Hair follicle dermal papilla cell (primary cell): ENCODE data around the genes FAM234B and GSG1.

GRCh38 chr12:12511412-12511982 is 51.2 kb downstream of the DUSP16 start:
- CAGE, long polyA plus RNA, result no peak

DNA sequence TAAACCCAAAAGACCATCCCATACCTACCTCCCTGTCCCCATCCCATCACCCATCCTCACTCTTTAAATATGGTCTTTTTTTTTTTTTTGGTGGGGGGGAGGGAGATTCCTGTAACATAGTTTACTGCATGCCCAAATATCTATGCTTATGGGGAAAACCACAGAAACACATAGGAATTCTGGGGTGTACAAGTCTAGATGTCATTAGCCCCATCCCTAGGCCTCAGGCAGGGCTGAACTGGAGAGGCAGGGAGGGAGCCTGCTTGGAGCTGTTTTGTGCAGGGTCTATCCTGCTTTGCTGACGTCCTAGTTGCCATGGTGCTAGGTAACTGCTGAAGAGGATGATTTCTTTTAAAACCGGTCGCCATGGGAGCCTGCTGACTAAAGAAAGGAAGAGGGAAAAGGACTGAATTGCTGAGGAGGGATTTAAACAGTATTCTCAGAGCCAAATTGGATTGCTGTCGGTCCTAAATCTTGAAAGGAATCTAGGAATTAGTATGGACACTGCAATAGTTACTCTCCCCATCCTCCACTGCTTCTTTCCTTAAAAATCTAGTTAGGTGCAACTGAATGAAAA is 10.7 kb downstream of the GPR19 start:
- CAGE, long polyA plus RNA, result no peak

GRCh38 chr12:12725155-12726137 is 8.3 kb downstream of the CDKN1B start:
- CAGE, long polyA plus RNA, result no peak

GRCh38 chr12:12758752-12759360 is 26.6 kb upstream of the APOLD1 start:
- CAGE, long polyA plus RNA, result no peak

GRCh38 chr12:12800275-12801204 is 12.6 kb upstream of the DDX47 start:
- CAGE, long polyA plus RNA, result no peak

DNA sequence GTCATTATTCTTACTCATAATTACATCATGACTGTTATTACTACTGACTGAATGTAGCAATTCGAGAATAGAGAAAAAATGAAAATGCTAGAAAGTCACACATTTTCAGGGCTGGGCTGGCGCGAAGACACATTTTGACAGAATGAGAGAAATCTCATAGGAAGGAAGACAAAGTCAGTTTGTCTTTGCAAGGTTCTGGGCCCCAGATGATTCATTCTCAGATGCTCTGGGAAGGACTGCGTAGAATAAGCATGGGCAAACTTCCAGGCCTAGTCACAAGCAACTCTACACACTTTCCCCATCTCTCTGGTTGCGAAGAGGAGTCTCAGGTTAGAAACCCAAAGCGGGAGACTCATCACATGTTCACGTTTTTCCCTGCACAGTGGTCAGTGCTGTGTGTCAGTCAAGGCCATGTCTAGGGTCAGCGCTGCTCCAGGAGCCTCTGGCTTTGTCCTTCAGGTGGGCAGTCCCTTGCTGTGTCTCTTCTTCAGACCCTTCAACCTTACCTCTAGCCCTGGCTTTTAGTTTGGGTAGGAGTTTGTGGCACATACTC is 8.4 kb downstream of the GPRC5A start:
- CAGE, long polyA plus RNA, result no peak

DNA sequence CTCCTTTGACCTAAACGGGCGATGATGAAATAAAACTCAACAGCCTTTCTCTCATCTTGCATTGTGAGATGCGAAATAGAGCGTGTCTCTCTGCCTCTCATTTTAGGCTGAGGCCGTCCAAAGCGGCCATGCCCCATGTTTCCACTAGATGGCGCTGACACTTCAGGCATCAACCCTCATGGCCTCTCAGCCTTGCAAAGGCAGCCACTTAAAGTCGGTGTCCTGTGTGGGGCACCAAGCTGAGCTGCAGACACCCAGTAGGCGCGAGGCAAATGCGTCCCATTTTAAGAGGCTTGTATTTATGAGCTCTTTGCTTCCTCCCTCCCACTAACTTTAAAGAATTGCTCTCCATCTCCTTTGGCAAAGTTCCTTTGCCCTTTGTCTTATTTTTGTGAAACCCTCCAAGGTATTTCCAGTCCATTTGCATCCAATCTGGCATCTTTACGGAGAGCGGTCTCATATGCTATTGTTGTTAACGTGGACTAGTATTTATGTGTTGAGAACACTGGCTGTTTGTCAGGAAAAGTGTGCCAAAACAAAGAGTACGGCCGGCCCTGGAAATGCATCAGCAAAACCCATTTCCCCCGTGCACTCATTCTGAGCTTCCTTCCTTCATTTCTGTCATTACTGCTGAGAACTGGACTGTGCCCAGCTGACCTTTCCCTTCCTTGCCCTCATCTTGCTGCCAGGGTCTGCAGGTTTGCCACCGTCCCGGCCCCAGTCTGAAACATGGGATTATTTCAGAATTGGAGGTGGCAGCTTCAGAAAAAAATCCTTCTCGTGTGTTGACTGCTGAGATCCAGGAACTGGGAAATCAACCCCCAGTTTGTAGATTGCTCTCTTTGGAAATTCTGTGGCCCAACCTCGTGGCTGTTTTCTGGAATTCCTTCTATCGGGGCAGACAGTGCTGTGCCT is 25.2 kb downstream of the GPRC5A start:
- CAGE, long polyA plus RNA, result no peak

DNA sequence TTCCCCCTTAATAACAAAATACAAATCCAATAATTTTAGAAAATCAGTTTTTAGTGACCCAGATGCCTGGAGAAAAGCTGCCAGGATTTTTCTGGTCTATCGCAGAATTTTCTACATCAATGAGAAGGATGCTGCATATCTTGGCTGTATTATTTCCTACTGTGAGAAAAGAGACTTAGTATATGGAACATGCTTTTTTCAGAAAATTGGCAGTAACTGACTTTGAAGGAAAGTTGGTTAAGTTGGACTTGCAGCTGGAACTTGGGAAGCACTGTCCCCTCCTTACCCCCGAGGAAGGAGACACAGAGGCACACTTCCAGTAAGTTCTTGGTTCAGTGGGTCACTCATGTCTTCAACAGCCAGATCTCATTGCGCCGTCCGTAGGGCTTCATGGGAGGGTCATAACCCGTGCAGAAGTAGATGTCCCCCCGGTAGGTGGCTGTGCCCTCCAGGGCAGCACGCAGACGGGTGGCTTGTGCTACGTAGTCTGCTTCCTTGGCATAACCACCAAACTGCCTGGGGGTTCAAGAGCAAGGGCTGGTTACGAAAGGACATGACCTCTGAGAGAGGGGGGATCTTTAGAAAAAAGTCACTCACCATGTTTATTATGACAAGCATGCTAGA is 23.1 kb upstream of the GPRC5D start:
- CAGE, long polyA plus RNA, result no peak

DNA sequence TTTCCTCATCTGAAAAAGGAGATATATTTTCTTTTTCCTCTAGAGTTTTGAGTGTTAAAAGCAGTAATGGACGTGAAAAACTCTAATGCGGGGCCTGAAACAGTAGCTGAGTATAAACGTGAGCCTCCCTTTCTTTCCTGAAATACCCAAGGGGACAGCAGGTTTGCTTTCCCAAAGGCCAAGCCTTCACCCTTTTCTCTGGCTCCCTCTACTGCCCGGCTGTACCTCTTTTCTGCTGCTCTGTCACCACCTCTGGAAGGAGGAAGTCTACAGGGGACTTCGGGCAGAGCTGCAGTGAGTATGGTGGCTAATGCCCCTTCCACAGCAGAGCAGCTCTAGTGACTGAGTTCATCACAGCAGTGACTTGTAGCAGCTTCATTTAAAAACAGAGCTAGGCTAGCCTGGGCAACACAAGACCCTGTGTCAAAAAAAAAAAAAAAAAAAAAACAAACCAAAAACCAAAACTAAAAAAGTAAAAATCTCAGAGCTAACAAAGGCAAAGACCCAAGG is 23.7 kb upstream of the GPRC5D start:
- CAGE, long polyA plus RNA, result no peak

- CAGE, long polyA plus RNA, result no peak
These were observed at the start of gene FAM234B for GRCh38 chr12:13043978-13045093. TSS of gene FAM234B (plus strand) at chr12:13044381.

- CAGE, long polyA plus RNA, result no peak
These were observed at the start of gene GSG1 for GRCh38 chr12:13103413-13104063. TSS of gene GSG1 (minus strand) at chr12:13103667.

- CAGE, long polyA plus RNA, result no peak
These were observed 24.7 kb upstream of the EMP1 start for GRCh38 chr12:13171766-13172249.

DNA sequence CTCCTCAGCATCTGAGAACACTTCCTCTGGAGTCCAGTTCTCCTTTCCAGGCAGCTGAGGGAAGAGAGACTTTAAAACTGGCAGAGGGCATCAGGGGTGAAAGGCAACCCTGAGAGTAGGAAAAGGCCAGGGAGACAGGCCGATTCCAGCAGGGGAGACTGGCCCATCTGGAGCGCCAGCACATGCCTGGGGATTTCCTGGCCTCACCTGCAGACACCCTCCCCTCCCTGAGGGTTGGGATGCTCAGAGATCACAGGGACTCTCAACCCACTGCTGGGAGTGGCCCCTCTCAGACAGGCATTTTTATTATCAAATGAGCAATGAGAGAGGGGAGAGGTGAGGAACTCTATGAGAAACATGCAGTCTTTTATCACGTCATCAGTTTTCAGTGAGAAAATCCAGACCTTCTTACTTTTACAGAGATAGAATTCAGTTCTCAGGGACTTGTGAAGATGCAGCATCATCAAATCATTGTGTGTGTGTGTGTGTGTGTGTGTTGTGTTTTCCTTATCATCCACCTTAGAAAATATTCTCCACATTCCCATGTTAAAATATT is 1.8 kb upstream of the EMP1 start:
- CAGE, long polyA plus RNA, result no peak

DNA sequence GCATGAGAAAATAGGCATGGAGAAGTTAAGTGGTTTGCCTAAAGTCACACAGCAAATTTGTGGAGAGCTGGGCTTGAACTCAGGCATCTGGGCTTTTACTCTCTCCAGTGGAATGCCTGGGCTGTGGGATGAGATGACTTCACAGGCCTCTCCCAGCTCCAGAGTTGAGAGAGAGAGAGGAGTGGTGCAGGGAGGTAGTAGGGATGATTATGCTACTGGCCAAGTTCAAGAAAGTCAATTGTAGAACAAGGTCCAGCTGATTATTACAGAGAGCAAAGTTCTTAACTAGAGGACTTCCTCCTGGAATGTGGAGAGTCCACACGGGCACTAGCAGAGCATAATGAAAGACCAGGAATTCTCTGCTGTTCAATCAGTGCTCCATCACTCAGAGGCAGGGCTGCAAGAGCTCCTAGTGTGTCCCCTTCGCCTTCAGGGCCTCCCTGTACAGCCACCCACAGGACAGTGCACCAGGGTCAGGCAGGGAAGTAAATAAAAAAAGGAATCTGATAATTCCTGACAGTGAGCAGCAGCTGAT is 686 bp upstream of the EMP1 start:
- CAGE, long polyA plus RNA, result no peak

DNA sequence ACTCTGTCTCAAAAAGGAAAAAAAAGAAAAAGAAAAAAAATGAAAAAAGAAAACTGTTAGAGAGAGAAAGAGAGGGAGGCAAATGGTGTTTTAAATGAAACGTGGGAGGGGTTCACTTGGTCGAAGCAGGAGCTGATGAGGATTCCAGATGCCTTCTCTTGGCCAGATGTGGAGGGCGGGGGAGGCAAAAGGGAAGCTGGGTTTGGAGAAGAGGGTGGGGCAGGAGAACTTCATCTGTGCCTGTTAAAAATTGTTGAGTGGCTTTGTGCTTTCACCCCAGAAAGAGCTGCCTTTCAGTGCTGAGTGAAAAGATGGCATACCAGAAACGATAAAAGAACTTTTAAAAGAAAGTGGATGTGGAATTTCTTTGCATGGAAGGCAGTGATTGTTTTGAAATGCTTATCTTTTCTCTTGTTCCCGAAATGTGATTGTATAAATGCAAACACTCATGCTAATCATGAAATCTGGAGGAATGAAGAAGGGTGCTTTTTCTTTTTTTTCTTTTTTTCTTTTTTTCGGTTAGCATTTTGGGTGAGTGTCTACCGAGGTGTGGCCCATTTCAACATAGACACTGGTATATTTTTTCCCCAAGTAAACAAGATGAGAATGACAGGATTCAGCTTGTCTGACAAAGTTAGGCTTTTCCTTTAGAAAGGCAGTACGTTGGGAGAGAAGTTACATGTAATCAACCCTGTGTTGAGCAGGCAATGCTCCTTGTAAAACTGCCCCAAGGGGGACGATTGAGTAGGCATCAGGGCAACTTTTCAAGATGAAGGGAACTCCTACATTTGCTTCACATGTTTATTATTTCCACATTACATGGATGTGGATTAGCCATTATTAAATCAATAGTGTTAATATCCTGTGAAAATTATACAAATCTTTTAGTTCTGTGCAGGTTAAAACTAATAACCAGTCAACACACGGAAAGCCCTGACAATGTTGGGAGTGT is 1.5 kb downstream of the EMP1 start:
- CAGE, long polyA plus RNA, result no peak

GRCh38 chr12:13214632-13215489 is 18.3 kb downstream of the EMP1 start:
- CAGE, long polyA plus RNA, result no peak

GRCh38 chr12:13255693-13256391 is 59.3 kb downstream of the EMP1 start:
- CAGE, long polyA plus RNA, result no peak

GRCh38 chr12:13386525-13387018 is 190.0 kb downstream of the EMP1 start:
- CAGE, long polyA plus RNA, result no peak

GRCh38 chr12:13741417-13741616 is 240.1 kb downstream of the GRIN2B start:
- CAGE, long polyA plus RNA, result no peak

DNA sequence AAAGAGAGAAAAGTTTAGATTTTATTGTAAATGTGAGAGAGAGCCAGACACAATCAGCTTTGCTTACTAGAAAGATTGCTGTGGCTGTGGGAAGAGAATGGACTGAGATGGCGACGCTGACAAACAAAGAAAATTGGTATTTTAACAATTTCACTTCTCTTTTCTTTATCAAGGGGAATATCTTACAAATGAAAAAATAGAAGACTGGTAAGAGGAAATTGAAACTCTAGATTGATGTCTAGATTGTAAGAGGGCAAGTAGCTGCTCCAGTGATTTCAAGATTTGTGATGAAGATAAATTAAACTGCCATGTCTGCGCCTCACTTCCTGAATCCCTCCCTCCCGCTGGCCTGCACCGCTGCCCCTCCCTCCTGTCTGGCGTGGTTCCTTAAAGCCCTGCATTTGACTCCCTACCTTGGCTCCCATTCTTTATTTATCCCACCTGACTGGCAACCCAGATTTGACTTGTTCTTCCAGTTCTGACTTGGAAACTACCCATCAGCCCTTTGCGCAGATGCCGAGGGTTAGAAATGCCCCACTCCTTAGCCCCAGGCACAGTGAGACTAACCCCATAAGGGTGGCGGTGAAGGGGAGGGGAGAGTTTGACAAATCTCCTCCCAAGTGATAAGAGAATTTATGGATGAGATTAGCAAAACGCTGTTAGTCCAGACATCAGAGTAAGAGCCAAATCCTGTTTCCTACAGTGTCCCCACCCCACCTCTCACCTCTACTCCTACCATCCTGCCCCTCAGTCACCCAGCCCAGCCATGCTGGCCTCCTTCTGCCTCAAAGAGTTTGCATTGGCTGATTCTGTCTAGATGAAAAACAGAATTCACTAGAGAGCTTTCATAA is 125.3 kb upstream of the ATF7IP start:
- CAGE, long polyA plus RNA, result no peak